ENCODE measurements around a stretch of chr21.

DNA sequence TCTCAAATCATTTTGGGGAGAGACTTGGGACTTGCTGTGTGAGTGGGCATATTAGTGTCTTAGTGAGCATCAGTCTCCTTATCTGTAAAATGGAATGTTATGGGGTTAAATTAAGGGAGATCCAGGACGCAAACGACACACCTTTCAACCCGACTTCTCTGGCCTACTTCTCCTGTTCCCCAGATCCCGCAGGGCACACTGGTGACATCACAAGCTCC, 1.2 kb downstream of the PIGP start:
- PRO-cap, 2 experiments = no peak in any of the 2 experiments

DNA sequence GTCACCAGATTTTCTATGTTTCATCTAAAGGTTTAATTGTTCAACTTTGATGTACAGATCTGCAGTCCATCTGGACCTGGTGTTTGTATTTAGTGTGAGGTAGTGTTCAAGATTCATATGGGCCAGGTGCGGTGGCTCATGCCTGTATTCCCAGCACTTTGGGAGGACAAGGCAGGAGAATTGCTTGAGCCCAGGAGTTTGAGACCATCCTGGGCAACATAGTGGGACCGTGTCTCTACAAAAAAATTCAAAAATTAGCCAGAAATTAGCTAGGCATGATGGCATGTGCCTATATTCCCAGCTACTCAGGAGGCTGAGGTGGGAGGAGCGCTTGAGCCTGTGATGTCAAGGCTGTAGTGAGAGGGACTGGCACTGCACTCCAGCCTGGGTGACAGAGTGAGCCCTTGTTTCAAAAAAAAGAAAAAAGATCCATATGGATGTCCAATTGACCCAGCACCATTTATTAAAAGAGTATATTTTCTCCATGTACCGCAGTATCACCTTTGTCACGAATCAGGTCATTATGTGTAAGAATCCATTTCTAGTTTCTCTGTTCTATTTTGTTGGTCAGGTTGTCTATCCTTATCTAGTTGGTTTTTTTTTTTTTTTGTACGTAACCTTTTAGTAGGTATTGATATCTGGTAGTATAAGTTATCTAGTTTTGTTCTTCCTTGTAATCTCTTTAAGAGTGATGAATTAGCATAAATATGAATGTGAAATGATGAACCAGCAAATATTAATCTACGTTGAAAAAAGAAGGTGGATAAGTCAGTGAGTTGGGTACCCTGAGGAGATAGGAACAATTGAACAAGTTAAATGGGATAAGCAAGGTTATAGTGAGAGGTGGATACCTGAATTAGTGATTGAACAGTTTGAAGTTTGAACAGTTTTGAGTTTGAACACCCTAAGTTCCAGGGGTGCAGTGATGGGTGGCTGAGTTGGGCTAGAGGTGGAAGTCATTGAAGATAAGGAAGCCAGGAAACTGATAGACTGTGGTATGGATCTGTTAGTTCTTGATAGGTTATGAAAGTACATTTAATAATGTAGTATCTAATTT, 33.8 kb downstream of the TTC3 start:
- PRO-cap, 2 experiments = no peak in any of the 2 experiments

GRCh38 chr21:37257932-37258526, 9.1 kb downstream of the VPS26C start:
- PRO-cap, 2 experiments = peak in 2 of 2 experiments; most common plus-strand start chr21:37258432 (in 1); most common minus-strand start chr21:37258344 (in 2)

- PRO-cap, 2 experiments = no peak in any of the 2 experiments
Measured at GRCh38 chr21:37444839-37445713, 78.5 kb downstream of the DYRK1A start.

DNA sequence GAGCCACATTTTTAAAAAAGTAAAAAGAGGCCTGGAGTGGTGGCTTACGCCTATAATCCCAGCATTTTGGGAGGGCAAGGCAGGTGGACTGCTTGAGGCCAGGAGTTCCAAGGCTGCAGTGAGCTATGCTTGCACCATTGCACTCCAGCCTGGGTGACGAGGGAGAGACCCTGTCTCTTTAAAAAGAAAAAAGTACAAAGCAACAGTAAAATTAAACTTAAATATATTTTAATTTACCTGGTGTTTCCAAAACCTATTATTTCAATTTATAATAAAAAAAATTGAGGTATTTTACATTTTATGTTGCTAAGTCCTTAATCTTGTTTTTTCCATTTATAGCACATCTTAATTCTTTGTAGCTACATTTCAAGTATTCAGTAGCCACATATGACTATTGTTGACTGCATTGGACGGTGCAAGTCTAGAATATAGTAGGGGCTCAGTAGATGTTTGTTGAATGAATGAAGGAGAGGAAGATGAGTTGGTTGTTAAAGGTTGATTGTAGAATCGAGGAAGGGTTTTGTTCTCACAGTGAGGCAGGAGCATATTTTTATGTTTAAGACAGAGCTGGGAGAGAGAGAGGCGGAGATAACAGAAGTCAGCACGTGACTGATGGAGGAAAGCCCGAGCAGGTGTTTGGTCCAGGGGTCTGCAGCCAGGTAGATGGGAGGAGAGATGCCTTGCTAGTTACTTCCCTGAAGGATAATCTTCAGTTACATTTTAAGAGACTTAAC, 86.5 kb downstream of the DYRK1A start:
- PRO-cap, 2 experiments = no peak in any of the 2 experiments

- PRO-cap, 2 experiments = no peak in any of the 2 experiments
Measured at GRCh38 chr21:37531352-37532005, 164.9 kb downstream of the DYRK1A start.

- PRO-cap, 2 experiments = no peak in any of the 2 experiments
Measured at GRCh38 chr21:37658605-37659587, 257.4 kb downstream of the KCNJ6 start.

GRCh38 chr21:37845409-37846034, 70.7 kb downstream of the KCNJ6 start:
- PRO-cap, 2 experiments = peak in 1 of 2 experiments; most common plus-strand start chr21:37845847 (in 1)

DNA sequence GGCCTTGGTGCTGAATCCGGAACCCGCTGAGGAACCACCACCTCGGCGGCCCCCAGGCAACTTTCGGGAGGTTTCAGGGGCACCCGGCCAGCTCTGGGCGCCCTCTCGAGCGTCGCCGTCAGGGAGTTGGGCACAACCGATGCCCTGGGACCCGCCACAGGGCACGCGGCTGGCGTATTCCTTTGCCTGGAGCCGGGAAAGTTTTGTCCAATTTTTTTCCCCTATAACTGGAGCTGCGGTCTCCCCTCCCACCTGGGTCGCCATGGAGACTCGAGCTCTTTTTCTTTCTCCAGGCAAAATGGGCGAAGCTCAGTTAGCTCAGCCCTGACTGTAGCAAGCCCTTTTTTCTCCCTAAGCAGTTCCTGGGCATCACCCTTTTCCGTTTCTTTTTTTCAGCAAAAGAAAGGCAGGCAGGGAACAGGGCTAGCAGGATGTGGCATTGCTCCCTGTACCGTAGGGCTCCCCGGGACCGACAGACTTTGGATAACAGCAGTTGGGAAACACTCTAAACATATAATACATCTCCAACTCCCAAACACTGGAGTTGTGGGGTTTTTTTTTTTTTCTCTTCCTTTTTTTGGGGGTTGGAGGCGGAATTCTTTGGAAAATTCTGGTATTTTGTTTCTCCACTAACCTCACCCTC, 1.8 kb downstream of the KCNJ6 start:
- PRO-cap, 2 experiments = no peak in any of the 2 experiments

DNA sequence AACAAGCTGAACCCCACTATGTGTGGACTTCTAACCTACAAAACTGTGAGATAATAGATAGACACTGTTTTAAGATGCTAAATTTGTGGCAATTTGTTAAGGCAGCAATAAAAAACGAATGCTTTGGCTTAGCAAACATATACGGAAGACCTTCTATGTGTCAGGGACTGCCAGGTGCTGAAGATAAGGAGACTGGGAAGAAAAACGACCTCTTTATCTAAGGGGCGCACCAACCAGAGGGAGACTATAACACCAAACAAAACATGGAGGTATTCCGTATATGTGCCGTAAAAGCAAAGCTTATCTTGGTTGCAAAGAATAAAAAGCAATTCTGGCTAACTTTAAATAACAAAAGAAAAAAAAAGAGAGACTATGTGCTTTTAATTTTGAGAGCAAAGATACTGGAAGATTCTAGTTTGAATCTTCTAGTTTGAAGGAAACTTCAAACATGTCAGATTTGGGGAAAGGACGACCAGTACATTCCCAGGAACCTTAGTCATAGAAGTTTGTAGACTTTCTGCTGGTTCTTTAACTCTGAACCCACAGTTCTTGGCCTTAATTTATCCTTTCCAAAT, 167.0 kb upstream of the KCNJ15 start:
- PRO-cap, 2 experiments = no peak in any of the 2 experiments

GRCh38 chr21:38258646-38259554, 2.1 kb downstream of the KCNJ15 start:
- PRO-cap, 2 experiments = no peak in any of the 2 experiments

- PRO-cap, 2 experiments = no peak in any of the 2 experiments
Measured at GRCh38 chr21:38488958-38489150, 9.4 kb downstream of the ERG start.

DNA sequence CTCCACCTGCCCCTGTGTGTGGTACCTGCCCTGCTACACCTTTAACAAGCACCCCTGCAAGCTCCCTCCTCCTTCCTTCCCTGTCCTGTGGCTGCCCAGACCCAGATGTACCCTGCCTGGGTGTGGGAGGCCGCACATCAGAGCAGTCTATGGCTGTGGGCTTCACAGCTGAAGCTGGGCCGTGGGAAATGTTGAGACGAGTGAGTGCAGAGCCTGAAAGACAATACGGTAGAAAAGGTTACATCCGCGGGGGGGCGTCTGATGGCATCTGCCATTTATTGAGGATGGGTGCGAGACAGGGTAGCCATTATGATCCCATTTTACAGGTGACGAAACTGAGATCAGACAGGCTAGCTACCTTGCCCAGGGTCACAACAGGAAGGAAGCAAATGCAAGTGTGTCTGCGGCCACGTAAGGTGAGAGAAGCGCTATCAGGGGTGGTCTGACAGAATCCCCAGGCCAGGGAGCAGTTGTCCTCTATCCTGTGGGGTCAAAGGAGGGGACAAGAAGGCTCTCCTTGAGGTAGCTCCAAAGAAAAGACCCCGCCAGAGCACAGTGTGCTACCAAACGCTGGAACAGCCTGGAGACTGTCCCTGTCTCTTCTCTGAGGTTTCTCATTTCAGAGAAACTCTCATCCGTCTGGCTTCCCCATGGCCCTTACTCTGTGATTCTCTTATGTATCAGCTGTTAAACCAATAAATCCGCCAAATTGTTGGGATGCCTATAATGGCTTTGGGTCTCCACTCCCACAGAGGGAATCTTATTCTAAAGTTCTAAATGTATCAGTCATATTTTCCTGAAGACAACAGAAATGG, 4.3 kb downstream of the ERG start:
- PRO-cap, 2 experiments = no peak in any of the 2 experiments

DNA sequence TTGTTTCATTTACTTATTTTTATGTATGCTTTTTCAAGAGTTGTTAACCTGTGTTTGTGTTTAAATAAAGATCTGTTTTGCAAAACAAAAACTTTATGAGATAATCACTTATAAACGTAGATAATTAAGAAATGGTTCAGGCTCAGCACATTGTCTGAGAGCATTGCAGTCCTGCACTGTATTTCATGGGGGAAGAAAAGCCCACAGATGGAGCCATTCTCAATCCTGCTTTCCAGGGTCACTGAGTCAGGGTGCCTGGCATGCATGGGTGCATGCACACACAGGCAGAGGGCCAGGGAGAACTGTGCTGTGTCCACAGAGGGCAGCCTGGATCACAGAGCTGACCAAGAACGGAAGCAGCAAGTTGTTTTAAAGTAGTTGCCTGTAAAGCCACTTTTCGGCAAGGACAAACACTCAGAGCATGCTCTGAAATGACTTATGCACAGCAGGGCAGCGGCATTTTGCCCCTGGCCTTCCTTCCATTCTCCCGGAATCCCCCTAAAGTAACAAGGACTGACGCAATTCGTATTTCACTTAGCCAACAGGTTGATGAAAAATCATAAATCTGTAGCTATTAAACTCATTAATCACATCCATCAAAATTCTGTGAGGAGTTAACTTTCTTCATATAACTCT, 3.6 kb downstream of the ERG start:
- PRO-cap, 2 experiments = no peak in any of the 2 experiments

DNA sequence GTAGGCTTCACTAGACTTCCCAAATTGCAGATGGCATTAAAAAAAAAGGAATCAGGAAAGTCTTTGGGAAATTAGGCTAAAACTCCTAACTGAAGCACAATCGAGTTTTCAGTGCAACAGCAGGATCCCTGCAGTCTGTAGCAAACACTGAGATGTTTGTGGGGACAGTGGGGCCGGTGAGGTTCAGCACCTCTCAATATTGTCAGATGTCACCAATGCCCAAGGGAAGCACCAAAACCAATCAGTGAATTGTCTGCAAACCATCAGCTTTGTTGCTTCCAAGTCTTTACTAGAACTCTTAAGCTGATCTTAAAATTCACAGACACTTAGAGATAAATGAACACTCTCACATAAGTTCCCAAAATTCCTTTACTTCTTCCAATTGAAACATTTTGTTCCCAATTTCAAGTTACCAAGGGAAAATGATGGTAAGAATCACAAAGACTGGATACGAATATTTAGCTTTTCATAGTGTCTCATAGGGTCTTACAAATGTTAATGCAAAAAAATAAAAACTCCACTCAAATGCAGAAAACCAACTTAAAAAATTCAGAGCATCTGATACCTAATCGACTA, 2.5 kb downstream of the ERG start:
- PRO-cap, 2 experiments = no peak in any of the 2 experiments

- PRO-cap, 2 experiments = no peak in any of the 2 experiments
Measured at GRCh38 chr21:38646060-38647155, 148.1 kb upstream of the ERG start.

DNA sequence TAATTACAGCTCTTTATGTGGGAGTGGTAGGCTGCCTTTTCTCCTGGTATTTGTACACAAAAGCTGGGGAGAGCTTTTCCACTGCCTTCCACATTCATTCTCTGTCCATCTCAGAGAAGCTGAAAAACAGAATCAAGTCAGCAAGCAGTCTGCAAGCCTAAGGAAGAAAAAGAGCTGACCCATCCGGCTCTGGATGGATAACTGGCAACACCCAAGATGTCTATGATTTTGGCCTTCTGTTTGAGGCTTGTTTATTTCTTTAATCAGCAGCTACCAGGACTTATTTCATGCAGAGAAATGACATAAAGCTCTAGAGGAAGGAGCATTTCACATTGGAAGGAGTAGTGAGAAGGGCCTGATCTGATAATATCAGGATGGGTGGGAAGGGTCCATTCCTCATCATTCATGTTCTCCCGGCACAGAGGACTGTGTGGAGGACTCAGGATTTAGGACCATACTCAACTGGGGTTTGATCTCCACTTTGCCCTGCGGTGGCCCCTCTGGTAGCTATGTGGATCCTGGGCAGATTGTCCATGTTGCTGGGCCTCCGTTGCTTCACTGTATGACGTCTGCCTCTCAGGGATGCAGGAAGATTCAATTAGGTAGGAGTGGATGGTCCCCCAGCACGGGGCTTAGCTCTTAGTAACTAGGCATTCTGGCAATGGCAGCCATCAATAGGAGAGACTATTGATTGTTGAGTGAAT, 2.1 kb downstream of the ETS2 start:
- PRO-cap, 2 experiments = peak in 2 of 2 experiments; most common plus-strand start position 591 of the sequence (in 1); most common minus-strand start position 564 of the sequence (in 2)

DNA sequence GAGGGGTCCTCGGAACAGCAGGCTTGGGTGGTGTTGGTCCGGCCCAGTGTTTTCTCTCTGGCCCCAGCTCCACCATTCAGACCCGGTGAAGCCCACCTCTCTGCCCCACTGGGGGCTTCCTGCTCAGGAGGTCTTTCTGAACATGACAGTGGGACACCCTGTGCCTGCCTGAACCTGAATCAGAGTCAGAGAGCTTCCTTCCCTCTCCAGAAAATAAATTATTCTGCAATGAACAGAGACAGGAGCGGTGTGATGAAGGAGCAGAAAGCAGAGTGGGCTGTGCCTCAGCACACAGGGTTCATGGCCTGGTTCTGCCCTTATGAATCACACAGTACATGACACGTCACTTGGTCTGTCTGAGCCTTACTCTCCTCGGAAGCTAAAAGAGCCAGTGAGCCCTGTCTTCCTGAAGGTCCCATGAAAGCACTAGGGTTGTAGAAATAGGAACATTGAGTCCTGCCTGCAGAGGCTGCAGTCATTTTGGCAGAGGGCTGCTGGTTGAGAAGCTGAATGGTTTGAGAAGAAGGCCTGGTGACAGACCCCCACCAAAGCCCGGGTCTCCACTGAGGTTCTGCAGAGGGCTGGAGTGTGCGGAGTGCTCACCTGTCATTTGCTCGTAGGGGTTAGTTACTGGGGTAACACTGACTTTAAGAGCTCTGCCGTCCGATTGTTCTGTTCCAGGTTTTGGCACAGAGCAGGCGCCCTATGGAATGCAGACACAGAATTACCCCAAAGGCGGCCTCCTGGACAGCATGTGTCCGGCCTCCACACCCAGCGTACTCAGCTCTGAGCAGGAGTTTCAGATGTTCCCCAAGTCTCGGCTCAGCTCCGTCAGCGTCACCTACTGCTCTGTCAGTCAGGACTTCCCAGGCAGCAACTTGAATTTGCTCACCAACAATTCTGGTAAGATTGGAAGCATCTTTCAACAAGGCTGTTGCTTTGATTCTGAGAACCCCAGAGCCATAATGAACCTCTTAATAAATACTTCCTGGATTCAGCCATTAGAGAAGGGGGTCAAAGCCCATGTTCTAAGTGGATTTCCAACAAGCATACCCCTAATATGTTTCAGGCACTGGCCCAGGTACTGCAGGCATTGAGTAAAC, 12.4 kb downstream of the ETS2 start:
- PRO-cap, 2 experiments = no peak in any of the 2 experiments

GRCh38 chr21:38823351-38823778, 17.6 kb downstream of the ETS2 start:
- PRO-cap, 2 experiments = no peak in any of the 2 experiments

DNA sequence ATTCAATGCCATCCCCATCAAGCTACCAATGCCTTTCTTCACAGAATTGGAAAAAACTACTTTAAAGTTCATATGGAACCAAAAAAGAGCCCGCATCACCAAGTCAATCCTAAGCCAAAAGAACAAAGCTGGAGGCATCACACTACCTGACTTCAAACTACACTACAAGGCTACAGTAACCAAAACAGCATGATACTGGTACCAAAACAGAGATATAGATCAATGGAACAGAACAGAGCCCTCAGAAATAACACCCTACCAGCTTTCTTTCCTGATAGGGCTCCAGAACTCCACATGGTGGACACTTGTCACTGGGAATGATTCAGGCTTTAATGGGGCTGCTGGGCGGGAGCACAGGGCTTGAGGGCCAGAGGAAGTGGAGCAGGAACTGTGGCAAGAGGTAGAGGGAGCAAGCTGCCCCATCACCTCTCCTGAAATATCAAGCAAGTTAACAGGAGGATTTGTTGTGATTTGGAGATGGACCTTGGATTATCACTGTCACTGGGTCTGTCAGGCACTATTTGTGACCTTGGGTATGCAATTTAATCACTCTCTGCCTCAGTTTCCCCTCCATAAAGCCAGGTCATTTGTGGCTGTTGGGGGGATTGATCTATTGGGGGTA, 24.9 kb downstream of the ETS2 start:
- PRO-cap, 2 experiments = peak in 1 of 2 experiments; most common minus-strand start position 438 of the sequence (in 1)

Measured in Metastatic Liver Carcinoma in the Adrenal Gland (tissue), 2 donors.